Kidney (tissue), 2 donors: ENCODE measurements around a stretch of chr9.

- PRO-cap = no peak
- RRBS = 6% methylated on average over 10 of the region's 84 CpGs
These were observed 825 bp upstream of the FOXB2 start for GRCh38 chr9:77018254-77019405.

DNA sequence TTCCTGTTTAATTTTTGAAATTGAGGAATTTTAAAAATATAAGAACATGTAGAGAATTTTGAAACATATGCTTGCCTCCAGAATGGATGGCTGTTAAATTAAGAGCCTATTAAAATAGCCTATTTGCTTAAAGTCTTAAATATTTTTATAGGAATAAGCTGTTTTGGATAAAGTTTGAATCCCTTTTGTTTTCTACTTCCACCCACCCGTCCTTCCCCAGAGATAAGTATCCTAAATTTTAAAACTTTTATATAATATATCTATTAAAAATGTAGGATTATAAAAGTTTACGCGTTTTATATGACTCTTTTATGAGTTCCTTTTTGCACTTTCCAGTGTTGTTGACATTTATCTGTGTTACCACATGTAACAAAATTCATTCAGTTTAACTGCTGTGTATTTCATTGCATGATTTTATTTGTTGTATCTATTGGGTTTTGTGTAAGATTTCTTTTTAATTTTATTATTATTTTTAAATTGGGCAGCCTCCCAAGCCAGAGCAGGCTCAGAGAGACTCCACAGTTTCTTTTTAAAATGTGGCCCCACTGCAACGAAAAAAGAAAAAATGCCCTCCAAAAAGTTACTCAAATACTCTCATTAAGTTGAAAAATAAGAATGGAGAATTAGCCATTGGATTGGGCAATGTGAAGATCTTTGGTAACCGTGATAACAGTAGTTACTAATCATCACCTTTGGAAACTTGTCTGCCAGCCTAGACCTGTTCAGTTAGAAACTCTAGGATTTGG, 33.9 kb downstream of the VPS13A start:
- PRO-cap = no peak
- RRBS = no CpG with 5 or more reads among the region's 5 CpGs

DNA sequence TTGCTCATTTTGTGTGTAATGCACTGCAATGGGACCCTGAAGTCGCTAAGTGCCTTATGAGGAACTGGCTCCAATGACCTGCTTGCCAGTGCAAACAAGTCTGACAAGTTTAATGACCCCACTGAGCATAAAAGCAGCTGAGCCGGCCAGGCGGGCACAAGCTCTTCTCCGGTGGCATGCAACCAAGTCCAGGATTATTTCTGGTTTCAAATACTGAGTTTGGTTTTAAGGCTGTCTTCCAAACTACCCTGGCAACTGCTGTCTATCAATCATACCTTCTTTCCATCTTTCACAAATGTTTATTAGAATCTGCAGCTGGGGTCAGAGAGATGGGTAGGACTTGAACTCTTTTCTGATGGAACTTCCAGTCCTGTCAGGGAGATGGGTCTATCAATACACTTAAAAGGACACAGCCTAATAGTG, 15.8 kb upstream of the GNA14 start:
- PRO-cap = no peak
- RRBS = no CpG with 5 or more reads among the region's 4 CpGs

DNA sequence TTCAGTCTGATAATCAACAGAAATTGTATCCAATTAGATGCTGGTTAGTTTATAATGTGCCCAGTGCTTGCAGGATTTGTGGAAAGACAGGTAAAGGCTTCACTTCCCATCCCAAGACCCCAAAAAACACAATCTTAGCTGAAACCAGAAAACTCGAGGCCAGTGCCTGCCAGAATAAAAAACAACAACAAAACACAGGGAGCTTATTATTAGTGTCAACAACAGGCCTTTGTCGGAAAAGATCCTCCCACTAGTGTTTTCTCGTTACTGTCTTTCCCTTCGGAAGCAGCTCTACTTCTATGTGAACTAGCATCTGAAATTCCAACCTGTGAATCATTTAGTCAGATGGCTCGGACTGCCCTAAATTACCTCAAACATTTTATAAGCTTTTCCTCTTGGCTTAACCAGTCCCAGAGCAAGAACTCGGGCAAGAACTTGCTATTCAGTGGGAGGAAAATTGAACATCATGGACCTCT, 122.2 kb upstream of the GNA14 start:
- PRO-cap = no peak
- RRBS = no CpG with 5 or more reads among the region's 6 CpGs

GRCh38 chr9:78188476-78188779, 47.4 kb upstream of the CEP78 start:
- PRO-cap = no peak

GRCh38 chr9:79572951-79573669, 1.3 kb downstream of the TLE4 start:
- PRO-cap = bidirectional peak, plus-strand start at chr9:79573172, minus-strand start at chr9:79573002
- RRBS = 1% methylated on average over 39 of the region's 88 CpGs

DNA sequence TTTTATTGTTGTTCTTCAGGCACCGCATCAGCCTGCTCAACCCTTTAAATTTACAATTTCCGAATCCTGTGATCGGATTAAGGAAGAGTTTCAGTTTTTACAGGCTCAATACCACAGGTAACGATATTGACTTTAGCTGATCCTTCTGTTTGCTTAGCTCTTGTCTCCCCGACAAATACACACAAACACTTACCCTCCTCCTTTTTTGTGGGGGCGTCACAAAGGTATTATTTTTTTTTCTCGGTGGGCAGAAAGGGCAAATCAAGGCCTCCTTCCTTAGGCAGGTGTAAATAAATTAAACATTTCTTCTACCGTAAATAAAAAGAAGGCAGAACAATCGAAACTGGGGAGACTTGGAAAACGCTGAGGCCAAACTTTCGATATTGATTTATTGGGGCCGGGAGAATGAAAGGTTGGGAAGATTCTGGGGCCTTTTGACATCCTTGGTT, 1.9 kb downstream of the TLE4 start:
- PRO-cap = no peak
- RRBS = no CpG with 5 or more reads among the region's 12 CpGs

DNA sequence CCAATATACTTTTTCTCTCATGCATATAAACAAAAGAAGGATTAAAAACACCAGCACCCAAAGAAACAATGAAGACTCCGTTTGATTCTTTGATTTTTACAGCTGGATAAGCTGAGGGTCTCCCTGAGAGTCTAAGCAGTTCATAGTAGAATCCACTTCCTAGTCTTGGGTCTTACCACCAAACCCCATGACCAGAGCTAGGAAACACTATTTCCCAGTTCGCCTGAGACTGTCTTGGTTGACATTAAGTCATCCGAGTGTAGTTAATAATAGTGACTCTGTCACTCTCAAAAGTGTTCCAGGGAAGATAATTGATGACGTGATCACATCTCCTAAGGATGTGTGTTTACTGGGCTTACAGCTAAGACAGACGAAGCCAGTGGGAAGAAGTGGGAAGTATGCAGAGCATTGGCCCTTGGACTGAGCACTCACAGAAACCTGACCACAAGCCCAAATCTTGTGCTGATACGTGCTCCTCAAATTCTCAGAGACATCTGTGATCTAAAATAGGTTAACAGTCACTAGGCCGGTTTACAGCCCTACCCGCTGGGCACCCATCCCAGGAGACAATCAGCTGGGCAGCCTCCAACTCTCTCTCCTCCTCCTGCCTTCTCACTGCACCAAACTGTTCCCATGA, 316.7 kb downstream of the TLE1 start:
- PRO-cap = no peak
- RRBS = no CpG with 5 or more reads among the region's 8 CpGs

- PRO-cap = no peak
- RRBS = no CpG with 5 or more reads among the region's 13 CpGs
These were observed 91.2 kb downstream of the TLE1 start for GRCh38 chr9:81597947-81598741.

DNA sequence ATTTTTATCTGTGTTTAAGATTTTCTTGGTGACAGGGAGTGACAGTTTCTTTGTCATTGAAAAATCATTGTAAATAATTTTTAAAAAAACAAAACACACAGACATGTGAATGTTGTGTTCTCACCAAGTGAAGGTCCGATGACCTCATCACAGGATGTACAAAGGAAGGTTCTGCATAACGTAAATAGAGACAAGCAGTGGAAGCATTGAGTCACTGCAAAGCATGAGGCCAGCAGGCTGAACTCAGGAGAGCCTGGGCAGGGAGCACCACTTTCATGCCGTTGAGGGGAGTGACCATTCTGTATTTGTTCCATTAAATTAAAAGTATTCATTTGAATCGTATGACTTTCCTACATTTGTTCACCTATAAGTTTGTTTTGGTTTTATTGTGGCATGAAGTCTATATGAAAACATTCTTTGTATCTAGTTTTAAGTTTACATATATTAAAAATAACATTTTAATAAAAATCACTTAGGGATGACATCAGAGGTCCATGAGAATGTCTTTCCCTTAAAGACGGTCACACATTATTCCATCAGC, 70.4 kb upstream of the TLE1 start:
- PRO-cap = no peak
- RRBS = no CpG with 5 or more reads among the region's 5 CpGs

- PRO-cap = no peak
- RRBS = no CpG with 5 or more reads among the region's 8 CpGs
These were observed 108.3 kb upstream of the SPATA31D4 start for GRCh38 chr9:81819766-81820583.

DNA sequence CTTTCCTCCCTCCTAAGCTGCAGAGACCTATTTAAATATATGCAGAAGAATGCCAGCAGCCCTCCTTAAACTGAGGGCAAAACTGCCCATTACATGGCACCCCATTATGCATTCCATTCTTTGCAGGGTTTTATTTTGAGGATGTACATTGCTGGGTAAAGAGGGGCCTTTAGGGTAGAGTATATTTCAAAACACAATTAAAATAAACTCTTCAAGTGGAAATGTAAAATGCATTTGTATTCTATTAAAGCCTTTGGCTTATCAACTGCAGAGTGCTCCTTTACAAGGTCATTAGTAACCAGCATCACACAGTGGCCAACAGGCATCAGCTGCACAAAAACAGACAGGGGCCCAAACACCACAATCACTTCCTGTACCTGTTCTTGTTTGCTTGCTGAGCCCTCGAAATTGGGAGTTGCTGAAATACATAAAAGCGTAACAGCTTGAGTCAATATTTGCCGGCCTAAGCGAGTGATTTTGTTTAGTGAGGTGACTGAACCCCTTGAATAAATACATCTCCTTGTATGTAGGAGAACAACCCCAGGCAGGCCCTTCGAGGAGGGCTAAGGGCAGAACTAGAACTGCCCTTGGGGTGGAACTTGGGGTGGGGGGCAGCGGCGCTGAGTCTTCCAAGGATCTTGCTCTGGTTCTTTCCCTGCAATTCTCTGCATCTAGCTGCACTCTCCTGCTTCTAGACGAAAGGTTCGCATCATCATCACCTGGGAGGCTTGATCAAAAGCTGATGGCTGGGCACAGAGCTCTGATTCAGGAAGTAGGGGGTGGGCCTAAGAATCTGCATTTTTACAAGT, 502.6 kb downstream of the RASEF start:
- PRO-cap = no peak
- RRBS = no CpG with 5 or more reads among the region's 9 CpGs

- PRO-cap = no peak
- RRBS = no CpG with 5 or more reads among the region's 7 CpGs
These were observed 62.6 kb downstream of the RASEF start for GRCh38 chr9:83000202-83000920.

DNA sequence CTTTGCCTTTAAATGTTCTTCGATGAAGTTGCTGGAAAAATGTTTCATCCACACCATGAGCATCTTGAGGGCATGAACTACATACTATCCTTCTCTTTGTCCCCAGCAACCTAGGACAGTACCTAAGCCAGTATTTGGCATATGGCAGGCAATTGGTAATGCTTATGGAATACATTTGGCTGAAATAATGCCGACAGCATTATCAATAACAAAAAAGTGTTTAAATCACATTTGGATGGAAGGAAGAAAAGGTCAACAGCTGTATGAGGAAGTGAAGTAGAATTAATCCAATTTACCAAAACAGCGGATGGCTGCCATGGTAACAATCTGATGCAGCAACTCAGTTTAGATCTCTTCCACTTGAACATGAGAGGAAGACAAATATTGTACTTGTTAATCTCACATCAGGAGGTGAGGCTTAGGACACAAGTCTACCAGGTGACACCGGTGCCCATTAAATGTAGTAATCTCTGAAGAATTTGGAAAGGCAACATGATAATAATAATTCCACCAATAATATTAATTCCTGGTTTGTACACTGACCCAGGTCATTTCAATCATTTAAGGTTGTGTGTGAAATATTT, 2.5 kb downstream of the RASEF start:
- PRO-cap = no peak
- RRBS = no CpG with 5 or more reads among the region's 4 CpGs

DNA sequence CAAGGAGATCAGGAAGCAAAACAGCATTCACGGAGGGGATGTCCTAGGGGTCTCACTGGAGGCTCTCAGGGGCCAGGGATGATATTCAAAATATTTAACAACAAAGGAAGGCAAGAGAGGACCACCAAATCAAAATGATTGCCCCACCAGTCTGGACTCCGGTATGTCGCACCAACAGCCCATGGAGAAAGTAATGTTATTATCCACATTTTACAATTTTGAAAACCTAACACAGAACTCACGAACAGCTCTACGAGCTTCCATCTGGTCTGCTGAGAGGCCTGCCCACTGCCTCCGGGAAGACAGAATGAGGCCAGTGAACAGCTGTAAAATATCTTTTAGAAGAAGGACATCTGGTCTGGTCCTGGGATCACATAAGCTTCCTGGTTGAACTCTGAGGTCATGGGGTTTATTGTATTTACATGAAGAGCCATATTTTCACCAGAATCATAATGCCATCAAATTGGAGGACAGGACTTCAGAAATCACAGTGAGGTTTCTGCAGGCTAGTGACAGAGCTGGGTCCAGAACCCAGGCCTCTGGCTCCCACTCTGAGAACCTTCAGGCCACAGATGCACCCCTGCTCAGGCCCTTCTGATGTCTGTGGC, 89.1 kb downstream of the FRMD3 start:
- PRO-cap = no peak
- RRBS = 41% methylated on average over 3 of the region's 6 CpGs

DNA sequence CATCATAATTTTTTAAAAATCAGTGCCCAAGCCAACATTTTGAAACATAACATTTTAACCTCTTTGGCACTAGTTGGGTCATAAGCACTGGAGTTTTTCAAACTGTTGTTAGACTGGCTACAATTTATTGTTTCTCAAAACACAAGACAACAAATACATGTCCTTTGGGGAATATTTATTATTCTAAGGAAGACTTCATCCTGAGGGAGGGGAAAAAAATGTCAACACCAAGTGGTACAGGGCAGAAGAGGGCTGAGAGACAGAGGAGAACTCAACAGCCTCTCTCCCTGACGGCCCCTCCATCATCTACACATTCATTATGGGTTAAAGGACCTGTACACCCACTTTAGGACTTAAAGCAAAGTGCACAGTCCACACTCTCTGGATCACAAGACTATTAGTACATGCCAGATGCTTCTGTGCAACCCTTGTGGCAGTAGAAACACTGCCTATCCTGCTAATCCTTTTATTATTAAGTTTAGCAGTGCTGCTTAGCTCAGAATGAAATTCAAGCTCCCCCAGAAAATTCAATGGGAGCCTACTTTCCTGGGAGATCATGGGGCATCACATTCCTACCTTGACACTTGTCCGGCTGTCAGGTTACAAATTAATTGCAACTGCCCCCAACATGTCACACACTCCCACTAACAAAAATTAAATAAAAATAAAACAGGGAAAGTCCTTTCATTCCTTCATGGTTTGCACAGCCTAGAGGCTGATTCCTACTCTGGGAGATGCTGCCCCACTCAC, 1.9 kb downstream of the FRMD3 start:
- PRO-cap = no peak
- RRBS = no CpG with 5 or more reads among the region's 2 CpGs

- PRO-cap = no peak
- RRBS = no CpG with 5 or more reads among the region's 4 CpGs
These were observed 33.8 kb downstream of the UBQLN1 start for GRCh38 chr9:83673810-83674558.

GRCh38 chr9:83702030-83702390, 5.7 kb downstream of the UBQLN1 start:
- PRO-cap = no peak
- RRBS = no CpG with 5 or more reads among the region's 7 CpGs

DNA sequence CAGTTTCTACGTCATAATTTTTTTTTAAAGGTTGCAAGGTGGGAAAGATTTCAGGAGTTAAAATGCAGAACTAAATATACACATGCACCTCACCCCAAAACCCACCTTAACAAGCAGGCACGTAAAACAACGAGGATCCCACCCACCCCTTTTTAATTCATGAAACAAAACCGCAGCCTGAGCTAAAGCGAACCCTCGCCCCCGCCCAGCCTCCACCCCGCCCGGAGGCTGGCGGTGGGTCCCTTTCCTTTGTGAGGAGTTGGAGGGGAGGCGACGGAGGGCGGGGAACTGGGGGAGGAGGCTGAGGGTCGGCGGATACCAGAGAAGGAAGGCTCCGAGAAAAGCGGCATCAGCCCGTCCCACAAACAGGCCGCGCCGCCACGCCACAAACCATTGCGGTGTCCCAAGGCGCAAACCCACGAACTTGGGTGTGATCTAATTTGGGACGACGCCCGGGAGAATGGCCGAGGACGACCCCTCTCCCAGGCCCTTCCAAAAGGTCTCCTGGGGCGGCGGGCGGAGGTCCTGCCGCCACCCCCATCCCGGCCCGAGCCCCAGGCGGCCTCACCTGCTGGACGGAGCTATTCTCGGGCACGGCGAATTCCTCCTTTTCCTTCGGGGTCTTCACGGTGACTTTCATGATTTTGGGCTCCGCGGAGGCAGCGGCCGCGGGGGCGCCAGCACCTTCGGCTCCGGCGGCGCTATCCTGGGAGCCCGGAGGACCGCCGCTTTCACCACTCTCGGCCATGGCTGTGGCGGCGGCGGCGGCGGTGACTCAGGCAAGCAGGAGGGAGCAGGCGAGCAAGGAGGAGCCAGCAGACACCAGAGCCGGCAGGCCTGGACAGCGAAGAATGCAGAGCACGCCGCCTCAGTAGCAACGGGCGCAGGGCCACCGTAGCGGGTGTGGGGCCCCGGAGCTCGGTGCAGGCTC, 561 bp downstream of the UBQLN1 start:
- PRO-cap = no peak
- RRBS = under 1% methylated on average over 21 of the region's 73 CpGs

- PRO-cap = no peak
- RRBS = 18% methylated on average over 6 of the region's 30 CpGs
These were observed 121.5 kb downstream of the RMI1 start for GRCh38 chr9:84101896-84102655.